Vagina (tissue), 1 donor: ENCODE data around the gene SUPT3H.

GRCh38 chr6:44059454-44059689, 67.9 kb downstream of the MRPL14 start:
- PRO-cap = no peak
- RAMPAGE, long total RNA = no peak

DNA sequence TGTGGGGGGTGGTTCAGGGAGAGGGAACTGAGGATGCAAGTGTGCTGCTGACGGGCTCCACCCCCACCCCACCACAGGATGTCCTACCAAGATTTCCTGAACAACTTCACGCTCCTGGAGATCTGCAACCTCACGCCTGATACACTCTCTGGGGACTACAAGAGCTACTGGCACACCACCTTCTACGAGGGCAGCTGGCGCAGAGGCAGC, 18.0 kb downstream of the CAPN11 start:
- PRO-cap = no peak
- RAMPAGE, long total RNA = no peak

DNA sequence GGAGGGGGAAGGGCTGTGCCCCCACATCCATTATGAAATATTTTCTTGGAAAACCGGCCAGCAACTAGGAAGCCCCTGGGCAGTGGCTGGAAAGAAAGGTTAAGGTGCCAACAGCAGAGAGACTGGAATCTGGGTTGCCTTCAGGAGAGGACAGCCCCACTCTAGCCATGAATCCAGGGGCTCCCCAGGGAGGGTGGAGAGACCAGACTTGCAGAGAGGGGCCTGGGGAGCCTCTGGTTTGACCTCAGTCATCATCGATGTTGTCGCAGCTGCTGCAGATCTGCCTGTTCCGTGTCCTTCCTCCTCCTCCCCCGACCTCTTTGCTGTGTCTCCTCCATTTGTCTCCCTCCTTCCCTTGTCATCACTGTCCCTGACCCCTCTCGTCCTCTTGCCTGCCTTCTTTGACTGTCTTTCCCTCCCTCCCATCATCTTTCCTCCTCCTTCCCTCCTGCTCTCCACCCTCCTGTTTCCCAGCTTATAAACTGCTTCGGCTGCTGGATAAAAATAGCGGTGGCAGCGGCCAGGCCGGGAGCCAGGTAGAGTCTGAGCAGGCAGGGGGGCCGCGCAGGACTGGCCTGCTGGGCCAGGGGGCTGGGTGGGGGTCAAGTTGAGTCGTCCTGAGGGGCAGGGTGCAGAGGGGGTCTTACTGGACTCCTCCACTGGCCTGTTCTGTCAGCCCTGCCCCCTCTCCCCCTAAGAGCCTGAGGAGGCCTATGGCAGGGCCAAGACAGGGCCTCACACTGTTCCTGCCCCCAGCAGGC, 3.3 kb downstream of the SLC29A1 start:
- PRO-cap = bidirectional peak, plus-strand start at position 507 of the sequence, minus-strand start at position 472 of the sequence
- RAMPAGE, long total RNA = no peak

DNA sequence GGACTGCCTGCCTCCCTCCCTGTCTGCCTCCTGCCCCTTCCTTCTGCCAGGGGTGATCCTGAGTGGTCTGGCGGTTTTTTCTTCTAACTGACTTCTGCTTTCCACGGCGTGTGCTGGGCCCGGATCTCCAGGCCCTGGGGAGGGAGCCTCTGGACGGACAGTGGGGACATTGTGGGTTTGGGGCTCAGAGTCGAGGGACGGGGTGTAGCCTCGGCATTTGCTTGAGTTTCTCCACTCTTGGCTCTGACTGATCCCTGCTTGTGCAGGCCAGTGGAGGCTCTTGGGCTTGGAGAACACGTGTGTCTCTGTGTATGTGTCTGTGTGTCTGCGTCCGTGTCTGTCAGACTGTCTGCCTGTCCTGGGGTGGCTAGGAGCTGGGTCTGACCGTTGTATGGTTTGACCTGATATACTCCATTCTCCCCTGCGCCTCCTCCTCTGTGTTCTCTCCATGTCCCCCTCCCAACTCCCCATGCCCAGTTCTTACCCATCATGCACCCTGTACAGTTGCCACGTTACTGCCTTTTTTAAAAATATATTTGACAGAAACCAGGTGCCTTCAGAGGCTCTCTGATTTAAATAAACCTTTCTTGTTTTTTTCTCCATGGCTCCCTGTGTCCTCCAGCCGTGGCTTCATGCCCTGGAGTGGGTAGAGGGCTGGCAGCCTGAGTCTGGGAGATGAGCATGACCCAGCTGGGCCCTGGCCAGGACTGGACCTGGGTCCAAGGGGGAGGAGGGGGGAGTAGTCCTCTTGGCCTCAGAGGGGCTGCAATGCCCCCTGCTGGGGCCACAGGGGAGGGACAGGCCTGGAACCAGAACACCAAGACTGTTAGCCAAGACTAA, 10.4 kb downstream of the SLC29A1 start:
- PRO-cap = no peak
- RAMPAGE, long total RNA = no peak

GRCh38 chr6:44249016-44249927, 2.4 kb downstream of the HSP90AB1 start:
- PRO-cap = no peak
- RAMPAGE, long total RNA = no peak

- PRO-cap = no peak
- RAMPAGE, long total RNA = no peak
Observed at GRCh38 chr6:44260363-44261040, 3.2 kb upstream of the SLC35B2 start.

DNA sequence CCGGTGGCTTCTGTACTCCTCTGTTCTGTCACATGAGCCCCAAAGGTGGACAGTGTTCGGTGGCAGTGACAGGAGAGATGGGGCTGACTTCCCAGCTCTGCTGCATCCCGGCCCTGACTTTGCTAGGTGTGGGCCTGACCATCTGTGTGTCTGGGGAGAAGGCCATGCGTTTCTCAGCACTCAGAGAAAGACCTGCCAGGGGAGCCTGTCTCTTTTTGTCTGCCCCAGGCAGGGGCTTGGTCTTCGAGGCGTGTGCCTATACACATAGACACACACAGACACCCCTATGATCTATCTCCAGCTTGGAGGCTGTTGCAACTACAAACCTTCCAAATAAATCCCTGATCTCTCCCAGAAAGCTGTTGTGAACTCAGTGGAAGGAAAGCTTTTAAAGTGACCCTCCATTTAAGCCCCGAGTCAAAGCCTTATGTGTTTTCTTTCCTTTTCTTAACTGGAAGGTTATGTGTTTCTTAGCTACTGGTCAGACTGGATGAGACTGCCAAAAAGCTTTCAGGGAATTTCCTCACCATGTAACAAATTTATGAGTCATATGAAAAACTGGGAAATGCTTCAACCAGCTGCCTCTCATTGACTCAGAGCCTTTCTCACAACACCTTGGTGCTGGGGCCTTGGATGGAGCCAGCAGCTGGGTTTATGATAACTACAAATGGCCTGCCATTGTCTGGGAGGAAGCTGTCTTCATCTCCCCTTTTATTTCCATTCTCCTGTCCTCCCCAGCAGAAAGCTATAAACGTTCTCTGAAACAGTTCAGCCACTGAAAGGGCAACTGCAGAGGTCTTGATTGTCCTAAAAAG, 102.6 kb downstream of the CDC5L start:
- PRO-cap = no peak
- RAMPAGE, long total RNA = no peak

DNA sequence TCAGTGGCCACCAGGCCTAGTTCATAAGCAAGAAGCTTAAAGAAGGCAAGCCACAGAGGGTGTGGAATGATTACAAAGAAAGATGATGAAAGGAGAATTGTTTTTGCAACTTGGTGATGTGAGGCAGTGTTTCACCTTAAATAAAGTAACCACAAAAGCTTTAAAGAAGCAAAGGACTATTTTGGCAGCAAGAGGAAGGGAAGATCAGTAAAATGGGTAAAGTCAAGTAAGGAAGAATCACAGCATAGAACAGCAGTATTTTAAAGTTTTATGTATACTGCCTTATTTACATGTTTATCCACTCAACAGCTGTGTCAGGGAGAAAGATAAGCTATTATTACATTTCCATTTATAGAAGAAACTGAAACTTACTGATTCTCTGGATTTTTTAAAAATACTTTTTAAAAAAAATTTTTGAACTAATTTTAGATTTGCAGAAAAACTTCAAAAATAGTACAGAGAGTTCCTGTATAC, 351.0 kb upstream of the RUNX2 start:
- PRO-cap = no peak
- RAMPAGE, long total RNA = no peak

- PRO-cap = bidirectional peak, plus-strand start at chr6:45377530, minus-strand start at chr6:45377490; bidirectional peak, plus-strand start at chr6:45377602, minus-strand start at chr6:45377592; bidirectional peak, plus-strand start at chr6:45378183, minus-strand start at chr6:45377989
- RAMPAGE, long total RNA = start-site peak on the minus strand at chr6:45377815-45377878, 68 reads
Observed at GRCh38 chr6:45377161-45378337, at the start of gene SUPT3H. SUPT3H (minus strand) TSS chr6:45377934.

- PRO-cap = no peak
- RAMPAGE, long total RNA = no peak
Observed at GRCh38 chr6:45419367-45420127, 41.8 kb upstream of the SUPT3H start.

DNA sequence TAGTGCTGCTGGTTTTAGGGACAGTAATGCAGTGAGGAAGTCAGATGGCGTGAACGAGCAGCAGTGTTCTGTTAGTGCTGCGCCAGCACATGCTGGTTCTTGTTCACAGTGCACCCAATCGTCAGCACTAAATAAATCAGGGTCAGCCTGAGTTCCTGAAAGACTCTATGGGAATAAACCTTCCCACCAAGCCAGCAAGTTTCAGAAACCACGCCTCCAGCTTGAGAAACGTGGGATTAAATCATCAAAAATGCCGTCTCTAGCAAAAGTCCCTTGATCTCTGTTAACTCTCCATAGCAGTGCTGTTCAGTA, 236.0 kb upstream of the SUPT3H start:
- PRO-cap = no peak
- RAMPAGE, long total RNA = no peak

- PRO-cap = no peak
- RAMPAGE, long total RNA = no peak
Observed at GRCh38 chr6:45970187-45970717, 45.4 kb downstream of the CLIC5 start.

GRCh38 chr6:45997700-45998484, 17.8 kb downstream of the CLIC5 start:
- PRO-cap = no peak
- RAMPAGE, long total RNA = no peak

DNA sequence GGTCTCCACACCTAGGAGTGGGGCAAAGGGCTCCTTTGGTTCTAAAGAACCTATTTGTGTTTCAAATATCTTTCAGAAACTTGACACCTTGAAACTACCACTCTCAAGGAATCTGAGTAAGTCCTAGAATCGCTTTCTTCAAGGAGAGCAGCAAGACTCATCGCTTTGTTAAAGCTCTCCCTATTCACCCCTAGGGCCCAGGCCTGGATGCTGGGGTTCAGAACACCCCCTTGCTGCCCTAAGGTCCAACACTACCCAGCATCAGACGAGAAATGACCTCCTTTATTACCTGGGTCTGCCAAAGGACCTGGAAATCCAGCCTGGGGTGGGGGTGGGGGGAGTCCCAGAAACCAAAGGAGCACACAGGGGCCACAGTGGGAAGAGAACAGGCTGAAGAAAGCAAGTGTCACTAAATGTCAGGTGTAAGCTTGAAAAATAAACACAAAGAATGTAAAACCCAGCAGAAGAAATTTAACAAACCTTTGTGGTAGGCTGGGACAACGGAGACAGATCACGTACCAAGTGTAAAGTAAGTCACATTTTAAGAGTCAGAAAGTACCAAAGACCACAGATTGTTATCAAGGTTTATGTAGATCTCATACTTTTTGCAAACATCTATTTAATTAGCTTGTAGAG, 1.8 kb downstream of the CLIC5 start:
- PRO-cap = no peak
- RAMPAGE, long total RNA = no peak

- PRO-cap = no peak
- RAMPAGE, long total RNA = no peak
Observed at GRCh38 chr6:46234138-46234733, 63.5 kb upstream of the ENPP5 start.

- PRO-cap = no peak
- RAMPAGE, long total RNA = no peak
Observed at GRCh38 chr6:46511301-46511925, 20.2 kb upstream of the RCAN2 start.

GRCh38 chr6:46730814-46731440, 4.2 kb downstream of the PLA2G7 start:
- PRO-cap = no peak
- RAMPAGE, long total RNA = no peak

DNA sequence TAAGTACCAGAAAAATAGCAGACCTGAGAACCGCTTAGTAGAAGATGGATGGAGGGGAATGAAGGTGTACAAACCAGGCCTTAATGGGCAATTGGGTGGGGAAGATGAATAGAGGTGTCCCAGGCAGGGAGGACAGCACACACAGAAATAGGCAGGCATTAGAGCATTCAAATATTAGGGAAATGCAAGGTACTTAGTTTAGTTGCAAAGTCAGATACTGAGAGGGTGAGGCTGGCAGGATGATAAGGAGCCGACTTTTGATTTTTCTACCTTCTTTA, 31.1 kb upstream of the ADGRF5 start:
- PRO-cap = no peak
- RAMPAGE, long total RNA = no peak

GRCh38 chr6:47478733-47479069, 1.1 kb downstream of the CD2AP start:
- PRO-cap = bidirectional peak, plus-strand start at chr6:47478831, minus-strand start at chr6:47478852
- RAMPAGE, long total RNA = no peak

GRCh38 chr6:49440019-49440464, 23.0 kb downstream of the MMUT start:
- PRO-cap = no peak
- RAMPAGE, long total RNA = no peak